K562 (cell line): ENCODE measurements around the genes JMJD8 and TPSG1.

DNA sequence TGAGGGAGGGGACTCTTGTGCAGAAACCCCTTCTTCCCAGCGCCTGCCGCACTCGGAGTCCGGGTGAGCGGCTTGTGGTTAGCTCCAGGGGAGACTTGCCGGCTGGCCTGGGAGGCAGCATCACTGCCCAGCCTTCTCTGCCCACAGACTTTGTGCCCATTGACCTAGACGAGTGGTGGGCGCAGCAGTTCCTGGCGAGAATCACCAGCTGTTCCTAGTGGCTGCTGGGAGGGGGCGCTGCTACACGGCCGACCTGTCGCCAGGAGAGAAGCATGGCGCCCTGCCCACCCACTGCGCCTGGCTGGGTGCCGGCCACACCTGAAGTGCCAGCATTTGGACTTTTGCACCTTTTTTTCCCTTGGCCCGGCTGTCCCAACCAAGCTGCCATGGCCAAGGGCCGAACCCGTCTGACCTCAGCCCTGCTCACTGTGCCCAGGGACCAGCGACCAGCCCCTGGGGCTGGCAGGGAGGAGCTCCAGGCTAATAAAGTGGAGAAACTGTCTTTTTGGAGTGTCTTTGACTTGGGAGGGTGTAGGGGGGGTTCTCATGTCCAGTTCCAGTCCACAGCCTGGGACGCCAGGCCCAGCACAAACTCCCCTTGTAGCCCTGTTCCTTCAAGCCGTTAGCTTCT is 1.1 kb upstream of the WDR90 start:
- RAMPAGE, long total RNA: no peak
- RRBS: no CpG with 5 or more reads among the region's 22 CpGs
PRO-cap:
- standard: no peak
- CoPRO, capped RNA only, 2 experiments: no peak in any of the 2 experiments
- CoPRO, capped and uncapped RNA, 2 experiments: no peak in any of the 2 experiments
- CoPRO, uncapped RNA only, 2 experiments: peak in 1 of 2 experiments; most common plus-strand start position 146 of the sequence (in 1)
CAGE:
- cytosol, long polyA plus RNA: no peak
- long polyA plus RNA: no peak
- nucleolus, long total RNA: no peak
- nucleus, long polyA plus RNA: no peak

- RAMPAGE, long total RNA: no peak
- RRBS: 95% methylated on average over 7 of the region's 26 CpGs
PRO-cap:
- standard: no peak
- CoPRO, capped RNA only, 2 experiments: no peak in any of the 2 experiments
- CoPRO, capped and uncapped RNA, 2 experiments: peak in 1 of 2 experiments; most common plus-strand start chr16:674218 (in 1); most common minus-strand start chr16:674186 (in 1)
- CoPRO, uncapped RNA only, 2 experiments: peak in 1 of 2 experiments; most common plus-strand start chr16:673974 (in 1); most common minus-strand start chr16:673805 (in 1)
CAGE:
- cytosol, long polyA plus RNA: no peak
- long polyA plus RNA: no peak
- nucleolus, long total RNA: no peak
- nucleus, long polyA plus RNA: no peak
These were observed 1.8 kb upstream of the RHBDL1 start for GRCh38 chr16:673372-674311.

DNA sequence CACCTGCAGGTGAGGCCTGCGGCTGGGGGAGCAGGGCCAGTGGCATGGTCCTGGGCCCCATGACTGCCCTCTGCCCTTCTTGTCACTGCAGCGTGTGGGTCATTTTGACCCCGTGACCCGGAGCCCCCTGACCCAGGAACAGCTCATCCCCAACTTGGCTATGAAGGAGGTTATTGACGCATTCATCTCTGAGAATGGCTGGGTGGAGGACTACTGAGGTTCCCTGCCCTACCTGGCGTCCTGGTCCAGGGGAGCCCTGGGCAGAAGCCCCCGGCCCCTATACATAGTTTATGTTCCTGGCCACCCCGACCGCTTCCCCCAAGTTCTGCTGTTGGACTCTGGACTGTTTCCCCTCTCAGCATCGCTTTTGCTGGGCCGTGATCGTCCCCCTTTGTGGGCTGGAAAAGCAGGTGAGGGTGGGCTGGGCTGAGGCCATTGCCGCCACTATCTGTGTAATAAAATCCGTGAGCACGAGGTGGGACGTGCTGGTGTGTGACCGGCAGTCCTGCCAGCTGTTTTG is 1.8 kb downstream of the JMJD8 start:
- RAMPAGE, long total RNA: no peak
- RRBS: no CpG with 5 or more reads among the region's 17 CpGs
PRO-cap:
- standard: no peak
- CoPRO, capped RNA only, 2 experiments: no peak in any of the 2 experiments
- CoPRO, capped and uncapped RNA, 2 experiments: no peak in any of the 2 experiments
- CoPRO, uncapped RNA only, 2 experiments: peak in 2 of 2 experiments; most common plus-strand start position 455 of the sequence (in 2); most common minus-strand start position 281 of the sequence (in 2)
CAGE:
- cytosol, long polyA plus RNA: no peak
- long polyA plus RNA: no peak
- nucleolus, long total RNA: no peak
- nucleus, long polyA plus RNA: no peak

- RAMPAGE, long total RNA: no peak
- RRBS: 2% methylated on average over 38 of the region's 104 CpGs
PRO-cap:
- standard: bidirectional peak, plus-strand start at chr16:684463, minus-strand start at chr16:684334
- CoPRO, capped RNA only, 2 experiments: peak in 2 of 2 experiments; most common plus-strand start chr16:684463 (in 2); most common minus-strand start chr16:684325 (in 2)
- CoPRO, capped and uncapped RNA, 2 experiments: peak in 2 of 2 experiments; most common plus-strand start chr16:684312 (in 1); most common minus-strand start chr16:684325 (in 2)
- CoPRO, uncapped RNA only, 2 experiments: peak in 2 of 2 experiments; most common plus-strand start chr16:684064 (in 1); most common minus-strand start chr16:684472 (in 2)
CAGE:
- cytosol, long polyA plus RNA: start-site peak on the minus strand at chr16:684319-684342, 154 and 202 reads in 2 replicates
- long polyA plus RNA: start-site peak on the minus strand at chr16:684324-684342, 141 and 265 reads in 2 replicates
- nucleolus, long total RNA: no peak
- nucleus, long polyA plus RNA: start-site peak on the minus strand at chr16:684287-684354, 130 and 61 reads in 2 replicates
These were observed at the start of gene JMJD8 for GRCh38 chr16:684001-684861. TSS of gene JMJD8 (minus strand) at chr16:684334.

DNA sequence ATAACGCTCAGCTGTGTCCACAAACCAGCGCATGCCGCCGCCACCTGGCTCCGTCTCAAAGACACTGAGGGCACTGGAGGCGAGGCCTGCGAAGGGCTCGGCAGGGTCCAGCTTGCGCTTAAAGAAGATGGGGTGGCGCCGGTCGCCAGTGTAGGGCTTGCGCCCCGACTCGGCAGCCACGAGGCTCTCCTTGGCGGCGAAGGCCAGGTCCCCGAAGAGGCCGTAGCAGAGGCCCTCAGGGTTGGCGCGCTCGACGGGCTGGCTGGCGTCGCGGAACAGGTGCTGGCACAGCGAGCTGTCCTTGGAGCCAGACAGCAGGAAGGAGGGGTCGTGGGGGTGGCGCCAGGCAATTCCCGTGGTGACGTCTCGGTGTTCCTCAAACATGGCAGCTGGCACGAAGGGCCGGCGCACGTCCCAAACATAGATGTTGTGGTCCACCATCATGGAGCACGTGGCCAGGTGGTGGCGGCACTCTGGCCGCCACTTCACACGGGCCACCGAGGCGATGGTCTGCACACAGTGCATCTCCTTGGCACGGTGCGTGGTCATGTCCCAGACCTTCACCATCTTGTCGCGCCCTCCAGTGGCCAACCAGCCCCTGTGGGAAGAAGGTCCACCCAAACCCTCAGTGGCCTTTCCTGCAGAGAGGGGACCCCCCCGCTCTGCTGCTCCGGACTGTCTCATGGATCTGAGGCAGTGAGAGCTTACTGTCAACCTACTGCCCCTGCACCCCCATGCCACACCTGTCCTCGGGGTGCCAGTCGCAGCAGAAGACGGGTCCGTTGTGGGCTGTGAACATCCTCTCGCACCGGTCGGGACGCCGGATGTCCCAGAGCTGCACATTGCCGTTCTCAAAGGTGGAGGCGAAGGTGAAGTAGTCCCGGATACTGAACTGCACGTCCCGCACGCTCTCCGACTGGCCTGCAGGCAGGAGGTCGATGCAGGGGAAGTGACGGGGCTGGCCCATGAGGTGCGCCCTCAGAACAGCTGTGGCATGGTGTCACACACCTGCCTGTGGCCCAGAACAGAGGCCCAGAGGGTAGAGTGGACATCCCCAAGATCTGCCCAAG is 3.0 kb upstream of the JMJD8 start:
- RAMPAGE, long total RNA: no peak
- RRBS: 96% methylated on average over 4 of the region's 68 CpGs
PRO-cap:
- standard: no peak
- CoPRO, capped RNA only, 2 experiments: no peak in any of the 2 experiments
- CoPRO, capped and uncapped RNA, 2 experiments: no peak in any of the 2 experiments
- CoPRO, uncapped RNA only, 2 experiments: no peak in any of the 2 experiments
CAGE:
- cytosol, long polyA plus RNA: no peak
- long polyA plus RNA: no peak
- nucleolus, long total RNA: no peak
- nucleus, long polyA plus RNA: no peak

- RAMPAGE, long total RNA: no peak
- RRBS: 20% methylated on average over 3 of the region's 18 CpGs
PRO-cap:
- standard: no peak
- CoPRO, capped RNA only, 2 experiments: no peak in any of the 2 experiments
- CoPRO, capped and uncapped RNA, 2 experiments: no peak in any of the 2 experiments
- CoPRO, uncapped RNA only, 2 experiments: no peak in any of the 2 experiments
CAGE:
- cytosol, long polyA plus RNA: no peak
- long polyA plus RNA: no peak
- nucleolus, long total RNA: no peak
- nucleus, long polyA plus RNA: no peak
These were observed 1.5 kb downstream of the MSLN start for GRCh38 chr16:761847-762673.

DNA sequence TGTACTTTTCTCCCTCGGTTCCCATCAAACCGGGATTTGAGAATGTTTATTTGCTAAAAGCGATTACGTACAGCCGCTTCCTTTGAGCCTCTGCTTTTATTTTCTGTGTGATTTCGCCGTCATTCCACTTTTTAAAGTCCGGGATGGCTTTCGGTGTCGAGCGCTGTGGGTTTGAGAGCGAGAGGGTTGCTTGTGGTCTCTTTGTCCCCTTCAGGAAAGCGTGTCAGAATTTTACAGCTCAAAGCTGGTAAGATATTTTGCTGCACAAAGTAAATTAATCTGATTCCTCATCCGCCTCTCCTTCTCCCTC is 25.2 kb upstream of the GNG13 start:
- RAMPAGE, long total RNA: no peak
- RRBS: no CpG with 5 or more reads among the region's 14 CpGs
PRO-cap:
- standard: no peak
- CoPRO, capped RNA only, 2 experiments: no peak in any of the 2 experiments
- CoPRO, capped and uncapped RNA, 2 experiments: no peak in any of the 2 experiments
- CoPRO, uncapped RNA only, 2 experiments: no peak in any of the 2 experiments
CAGE:
- cytosol, long polyA plus RNA: no peak
- long polyA plus RNA: no peak
- nucleolus, long total RNA: no peak
- nucleus, long polyA plus RNA: no peak

GRCh38 chr16:854202-855158 is 53.9 kb upstream of the GNG13 start:
- RAMPAGE, long total RNA: no peak
- RRBS: 9% methylated on average over 5 of the region's 40 CpGs
PRO-cap:
- standard: no peak
- CoPRO, capped RNA only, 2 experiments: no peak in any of the 2 experiments
- CoPRO, capped and uncapped RNA, 2 experiments: no peak in any of the 2 experiments
- CoPRO, uncapped RNA only, 2 experiments: no peak in any of the 2 experiments
CAGE:
- cytosol, long polyA plus RNA: no peak
- long polyA plus RNA: no peak
- nucleolus, long total RNA: no peak
- nucleus, long polyA plus RNA: no peak

DNA sequence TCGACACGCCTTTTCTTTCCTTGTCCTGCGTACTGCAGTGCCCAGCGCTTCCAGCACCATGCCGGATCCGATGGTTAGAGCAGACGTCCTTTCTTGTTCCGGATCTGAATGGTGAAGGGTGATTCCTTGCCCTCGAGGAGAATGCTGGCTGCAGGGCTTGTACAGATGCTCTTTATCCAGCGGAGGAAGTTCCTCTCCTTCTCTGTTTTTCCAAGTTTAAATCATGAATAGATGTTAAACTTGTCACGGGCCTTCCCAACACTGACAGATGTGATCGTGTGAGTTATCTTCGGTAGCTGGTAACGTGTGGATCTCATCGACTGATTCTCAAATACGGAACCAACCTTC is 61.2 kb upstream of the GNG13 start:
- RAMPAGE, long total RNA: no peak
- RRBS: no CpG with 5 or more reads among the region's 16 CpGs
PRO-cap:
- standard: no peak
- CoPRO, capped RNA only, 2 experiments: no peak in any of the 2 experiments
- CoPRO, capped and uncapped RNA, 2 experiments: no peak in any of the 2 experiments
- CoPRO, uncapped RNA only, 2 experiments: no peak in any of the 2 experiments
CAGE:
- cytosol, long polyA plus RNA: no peak
- long polyA plus RNA: no peak
- nucleolus, long total RNA: no peak
- nucleus, long polyA plus RNA: no peak

- RAMPAGE, long total RNA: no peak
- RRBS: 12% methylated on average over 11 of the region's 27 CpGs
PRO-cap:
- standard: no peak
- CoPRO, capped RNA only, 2 experiments: no peak in any of the 2 experiments
- CoPRO, capped and uncapped RNA, 2 experiments: no peak in any of the 2 experiments
- CoPRO, uncapped RNA only, 2 experiments: no peak in any of the 2 experiments
CAGE:
- cytosol, long polyA plus RNA: no peak
- long polyA plus RNA: no peak
- nucleolus, long total RNA: no peak
- nucleus, long polyA plus RNA: no peak
These were observed 33.1 kb downstream of the SOX8 start for GRCh38 chr16:1014532-1015305.

- RAMPAGE, long total RNA: no peak
- RRBS: 2% methylated on average over 29 of the region's 74 CpGs
PRO-cap:
- standard: no peak
- CoPRO, capped RNA only, 2 experiments: no peak in any of the 2 experiments
- CoPRO, capped and uncapped RNA, 2 experiments: no peak in any of the 2 experiments
- CoPRO, uncapped RNA only, 2 experiments: no peak in any of the 2 experiments
CAGE:
- cytosol, long polyA plus RNA: no peak
- long polyA plus RNA: no peak
- nucleolus, long total RNA: no peak
- nucleus, long polyA plus RNA: no peak
These were observed 6.8 kb upstream of the C1QTNF8 start for GRCh38 chr16:1102609-1103547.

DNA sequence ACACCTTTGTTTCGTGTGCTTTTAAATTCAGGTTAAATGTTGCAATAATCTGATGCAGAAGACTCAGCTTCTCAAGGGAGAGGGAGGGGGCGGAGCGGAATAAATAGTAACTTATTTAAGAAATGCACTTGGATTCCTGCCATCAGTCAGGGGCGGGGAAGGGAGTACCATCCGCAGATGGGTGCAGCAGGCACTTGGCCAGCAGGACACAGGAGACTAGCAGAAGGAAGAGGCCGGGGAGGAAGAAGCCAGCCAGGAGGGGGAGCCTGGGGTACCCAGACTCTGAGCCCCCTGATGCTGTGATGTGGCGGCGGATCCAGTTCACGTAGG is 3.5 kb downstream of the TPSG1 start:
- RAMPAGE, long total RNA: no peak
- RRBS: no CpG with 5 or more reads among the region's 9 CpGs
PRO-cap:
- standard: no peak
- CoPRO, capped RNA only, 2 experiments: no peak in any of the 2 experiments
- CoPRO, capped and uncapped RNA, 2 experiments: no peak in any of the 2 experiments
- CoPRO, uncapped RNA only, 2 experiments: no peak in any of the 2 experiments
CAGE:
- cytosol, long polyA plus RNA: no peak
- long polyA plus RNA: no peak
- nucleolus, long total RNA: no peak
- nucleus, long polyA plus RNA: no peak

GRCh38 chr16:1224105-1225077 is 677 bp downstream of the TPSG1 start:
- RAMPAGE, long total RNA: no peak
- RRBS: 9% methylated on average over 3 of the region's 25 CpGs
PRO-cap:
- standard: no peak
- CoPRO, capped RNA only, 2 experiments: no peak in any of the 2 experiments
- CoPRO, capped and uncapped RNA, 2 experiments: no peak in any of the 2 experiments
- CoPRO, uncapped RNA only, 2 experiments: no peak in any of the 2 experiments
CAGE:
- cytosol, long polyA plus RNA: no peak
- long polyA plus RNA: no peak
- nucleolus, long total RNA: no peak
- nucleus, long polyA plus RNA: no peak

GRCh38 chr16:1225078-1225556 is at the start of gene TPSG1:
TSS of gene TPSG1 (minus strand) at chr16:1225268.
- RAMPAGE, long total RNA: no peak
- RRBS: 17% methylated on average over 4 of the region's 14 CpGs
PRO-cap:
- standard: no peak
- CoPRO, capped RNA only, 2 experiments: no peak in any of the 2 experiments
- CoPRO, capped and uncapped RNA, 2 experiments: no peak in any of the 2 experiments
- CoPRO, uncapped RNA only, 2 experiments: no peak in any of the 2 experiments
CAGE:
- cytosol, long polyA plus RNA: no peak
- long polyA plus RNA: no peak
- nucleolus, long total RNA: no peak
- nucleus, long polyA plus RNA: no peak

DNA sequence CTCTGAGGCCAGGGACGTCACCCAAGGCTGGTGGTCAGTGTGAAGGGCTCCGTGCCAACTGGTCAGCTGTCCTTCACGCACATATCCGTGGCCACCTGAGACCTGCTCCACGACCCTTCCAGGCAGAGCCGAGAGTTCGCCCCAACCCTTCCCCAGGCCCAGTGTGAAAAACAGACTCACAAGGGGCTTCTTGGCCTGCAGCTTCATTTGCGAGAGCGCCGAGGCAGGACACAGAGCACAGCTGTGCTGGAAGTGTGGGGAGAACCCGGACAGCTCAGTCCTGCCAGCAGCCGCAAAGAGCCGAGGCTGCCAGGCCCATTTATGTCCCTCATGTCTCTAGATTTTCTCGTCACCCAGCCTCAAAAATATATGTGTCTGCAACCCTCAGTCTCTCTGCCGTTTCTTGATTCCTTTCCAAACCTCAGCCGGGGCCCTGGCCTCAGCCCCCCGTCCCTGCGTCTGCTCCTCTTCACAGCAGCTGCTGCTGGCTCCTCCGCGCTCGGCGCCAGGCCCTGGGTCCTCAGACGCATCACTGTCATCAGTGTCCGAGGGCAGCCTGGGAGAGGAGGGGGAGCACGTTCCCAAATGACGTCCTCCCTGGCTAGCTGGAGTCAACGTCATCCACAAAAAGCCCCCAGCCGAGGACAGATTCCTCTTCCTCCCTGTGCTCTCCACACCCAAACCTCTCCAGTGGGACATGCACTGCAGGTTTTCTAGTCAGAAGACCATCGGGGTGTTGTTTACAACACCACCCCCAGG is 2.4 kb downstream of the TSR3 start:
- RAMPAGE, long total RNA: no peak
- RRBS: no CpG with 5 or more reads among the region's 29 CpGs
PRO-cap:
- standard: no peak
- CoPRO, capped RNA only, 2 experiments: no peak in any of the 2 experiments
- CoPRO, capped and uncapped RNA, 2 experiments: no peak in any of the 2 experiments
- CoPRO, uncapped RNA only, 2 experiments: no peak in any of the 2 experiments
CAGE:
- cytosol, long polyA plus RNA: no peak
- long polyA plus RNA: no peak
- nucleolus, long total RNA: no peak
- nucleus, long polyA plus RNA: no peak

DNA sequence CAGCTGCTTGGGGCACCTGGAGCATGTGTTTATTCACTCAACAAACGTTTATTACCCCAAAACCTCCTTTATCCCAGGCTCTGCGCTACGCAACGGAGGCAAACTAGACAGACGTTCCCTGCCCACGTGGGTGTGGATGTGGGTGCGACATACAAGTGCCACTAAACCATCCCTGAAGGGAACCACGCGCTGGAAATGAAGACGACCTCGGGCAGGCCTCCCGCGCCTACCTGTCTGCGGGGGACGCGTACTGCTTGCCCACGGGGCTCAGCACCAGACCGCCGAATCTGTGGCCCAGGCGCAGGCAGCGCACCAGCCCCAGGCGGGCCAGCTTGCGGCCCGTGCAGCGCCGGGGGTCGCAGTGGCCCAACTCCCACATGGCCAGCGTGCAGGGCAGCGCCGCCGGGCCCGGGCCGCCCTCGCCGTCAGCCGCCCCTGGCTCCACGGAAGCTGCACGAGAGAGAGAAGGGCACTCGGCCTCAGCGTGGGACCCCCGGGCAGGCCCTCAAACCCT is 472 bp downstream of the TSR3 start:
- RAMPAGE, long total RNA: no peak
- RRBS: 2% methylated on average over 14 of the region's 41 CpGs
PRO-cap:
- standard: no peak
- CoPRO, capped RNA only, 2 experiments: no peak in any of the 2 experiments
- CoPRO, capped and uncapped RNA, 2 experiments: no peak in any of the 2 experiments
- CoPRO, uncapped RNA only, 2 experiments: no peak in any of the 2 experiments
CAGE:
- cytosol, long polyA plus RNA: no peak
- long polyA plus RNA: no peak
- nucleolus, long total RNA: no peak
- nucleus, long polyA plus RNA: no peak

GRCh38 chr16:1376079-1376709 is 24.5 kb downstream of the GNPTG start:
- RAMPAGE, long total RNA: no peak
- RRBS: no CpG with 5 or more reads among the region's 10 CpGs
PRO-cap:
- standard: no peak
- CoPRO, capped RNA only, 2 experiments: no peak in any of the 2 experiments
- CoPRO, capped and uncapped RNA, 2 experiments: no peak in any of the 2 experiments
- CoPRO, uncapped RNA only, 2 experiments: no peak in any of the 2 experiments
CAGE:
- cytosol, long polyA plus RNA: no peak
- long polyA plus RNA: no peak
- nucleolus, long total RNA: no peak
- nucleus, long polyA plus RNA: no peak